ENCODE measurements around the gene EYS.

GRCh38 chr6:57210123-57210530 lies 12.0 kb downstream of the RAB23 start:
- RRBS, result no CpG with 5 or more reads among the region's 4 CpGs

GRCh38 chr6:57305293-57305571 lies 12.2 kb upstream of the PRIM2 start:
- RRBS, result no CpG with 5 or more reads among the region's 5 CpGs

DNA sequence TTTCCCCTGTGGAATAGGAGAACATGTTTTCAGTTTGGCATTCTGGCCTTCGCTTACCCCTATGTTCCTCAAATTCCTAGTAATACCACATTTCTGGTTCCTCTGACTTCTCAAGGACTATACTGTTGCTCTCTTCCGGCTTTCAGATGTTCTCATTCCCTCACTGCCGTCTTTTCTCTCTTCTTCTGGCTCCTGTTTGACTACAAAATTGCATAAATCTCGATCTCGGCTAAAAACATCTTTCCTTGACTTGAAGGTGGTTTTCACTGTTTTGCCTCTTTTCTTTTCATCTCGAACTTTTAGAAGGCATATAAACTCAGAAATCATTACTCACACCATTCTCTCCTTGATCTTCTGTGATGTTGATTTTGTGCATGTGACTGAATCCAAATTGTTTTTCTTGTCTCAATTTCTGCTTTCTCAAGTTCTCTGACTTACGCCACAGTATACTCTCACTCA lies 71.9 kb upstream of the KHDRBS2 start:
- RRBS, result no CpG with 5 or more reads among the region's 7 CpGs

- RRBS, result no CpG with 5 or more reads among the region's 5 CpGs
These were observed 29.1 kb downstream of the LGSN start for GRCh38 chr6:63290732-63291114.

DNA sequence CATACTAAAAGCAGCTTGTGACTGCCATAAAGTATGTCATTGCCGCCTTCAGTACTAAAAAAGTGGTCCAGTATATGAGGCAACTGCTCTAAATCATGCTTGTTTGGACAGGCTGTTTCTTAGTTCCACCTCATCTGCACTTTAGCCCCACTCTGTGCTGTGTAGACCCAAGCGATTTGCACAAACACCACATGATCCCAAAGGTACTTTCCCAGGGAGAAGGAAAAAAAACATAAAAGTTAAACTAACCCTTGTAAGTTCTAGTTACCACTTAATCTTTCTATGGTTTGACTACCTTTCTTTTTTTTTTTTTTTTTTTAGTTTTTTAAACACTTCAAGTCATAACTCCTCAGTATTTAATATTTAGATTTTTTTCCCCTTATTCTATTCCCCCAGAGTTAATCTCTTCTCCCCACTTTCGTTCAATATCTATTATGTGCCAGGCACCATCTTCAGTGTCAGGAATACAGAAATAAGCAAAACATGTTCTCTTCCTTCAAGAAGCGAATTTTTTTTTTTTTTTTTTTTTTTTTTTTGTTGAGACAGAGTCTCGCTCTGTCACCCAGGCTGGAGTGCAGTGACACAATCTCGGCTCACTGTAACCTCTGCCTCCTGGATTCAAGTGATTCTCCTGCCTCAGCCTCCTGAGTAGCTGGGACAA lies 62.0 kb upstream of the PTP4A1 start:
- RRBS, result no CpG with 5 or more reads among the region's 6 CpGs

- RRBS, result no CpG with 5 or more reads among the region's 3 CpGs
These were observed 7.4 kb upstream of the PTP4A1 start for GRCh38 chr6:63564850-63565347.

DNA sequence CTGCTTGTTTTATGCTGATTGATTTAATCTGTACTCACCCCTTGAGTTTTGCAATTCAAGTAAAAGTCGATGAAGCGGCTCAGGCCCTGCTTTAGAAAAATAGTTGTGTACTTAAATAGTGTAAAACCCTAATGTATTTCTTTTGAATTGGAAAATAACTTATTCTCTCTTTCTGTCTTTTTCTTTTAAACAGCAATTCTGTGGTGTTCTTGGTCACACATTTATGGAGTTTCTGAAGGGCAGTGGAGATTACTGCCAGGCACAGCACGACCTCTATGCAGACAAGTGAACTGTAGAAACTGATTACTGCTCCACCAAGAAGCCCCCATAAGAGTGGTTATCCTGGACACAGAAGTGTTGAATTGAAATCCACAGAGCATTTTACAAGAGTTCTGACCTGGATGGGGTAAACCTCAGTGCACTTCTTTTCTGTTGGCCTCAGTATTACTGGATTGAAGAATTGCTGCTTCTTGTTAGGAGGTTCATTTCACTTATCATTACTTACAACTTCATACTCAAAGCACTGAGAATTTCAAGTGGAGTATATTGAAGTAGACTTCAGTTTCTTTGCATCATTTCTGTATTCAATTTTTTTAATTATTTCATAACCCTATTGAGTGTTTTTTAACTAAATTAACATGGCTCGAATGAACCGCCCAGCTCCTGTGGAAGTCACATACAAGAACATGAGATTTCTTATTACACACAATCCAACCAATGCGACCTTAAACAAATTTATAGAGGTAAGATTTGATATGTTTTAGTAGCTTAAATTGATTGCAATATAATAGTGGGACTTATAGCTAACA lies 4.2 kb downstream of the PTP4A1 start:
- RRBS, result no CpG with 5 or more reads among the region's 6 CpGs

DNA sequence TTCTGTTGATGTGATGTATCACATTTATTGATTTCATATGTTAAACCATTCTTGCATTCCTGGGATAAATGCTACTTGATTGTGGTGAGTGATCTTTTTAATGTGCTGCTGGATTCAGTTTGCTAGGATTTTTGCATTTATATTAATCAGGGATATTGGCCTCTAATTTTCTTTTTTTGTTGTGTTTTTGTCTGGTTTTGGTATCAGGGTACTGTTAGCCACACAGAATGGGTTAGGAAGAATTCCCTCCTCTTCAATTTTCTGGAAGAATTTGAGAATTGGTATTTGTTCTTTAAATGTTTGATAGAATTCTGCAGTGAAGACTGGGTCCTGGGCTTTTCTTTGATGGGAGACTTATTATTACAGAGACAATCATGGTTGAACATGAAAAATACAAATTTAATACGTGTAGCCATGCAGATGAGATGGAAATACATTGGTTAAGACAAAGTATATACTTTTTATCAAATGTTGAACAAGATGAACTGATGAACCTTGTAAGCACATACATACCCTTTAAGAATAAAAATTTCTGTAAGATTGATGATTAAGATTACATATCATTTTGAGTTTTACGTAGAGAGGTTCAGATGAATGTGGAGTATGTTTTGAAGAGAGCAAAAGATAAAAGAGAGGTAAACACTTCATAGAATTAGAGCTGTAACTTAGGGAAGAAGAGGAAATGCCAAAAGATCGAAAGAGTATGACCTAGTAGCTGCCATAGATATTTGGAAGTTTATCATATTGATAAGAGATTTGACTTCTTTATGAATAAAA lies 18.5 kb downstream of the PHF3 start:
- RRBS, result no CpG with 5 or more reads among the region's 3 CpGs

DNA sequence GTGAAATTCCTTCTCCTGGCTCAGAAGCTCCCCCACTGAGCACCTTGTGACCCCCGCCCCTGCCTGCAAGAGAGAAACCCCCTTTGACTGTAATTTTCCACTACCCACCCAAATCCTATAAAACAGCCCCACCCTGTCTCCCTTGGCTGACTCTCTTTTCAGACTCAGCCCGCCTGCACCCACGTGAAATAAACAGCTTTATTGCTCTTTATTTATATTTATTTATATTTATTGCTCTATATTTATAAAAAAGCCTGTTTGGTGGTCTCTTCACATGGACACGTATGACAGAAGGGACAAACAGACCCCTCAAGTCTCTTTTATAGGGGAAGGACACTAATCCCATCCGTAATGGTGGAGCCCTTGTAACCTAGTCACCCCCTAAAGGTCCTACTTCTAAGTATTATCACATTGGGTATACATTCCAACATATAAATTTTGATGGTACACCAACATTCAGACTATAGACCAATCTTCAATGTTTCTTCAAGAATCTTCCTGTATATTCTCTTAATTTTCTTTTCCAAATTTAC lies 325.8 kb downstream of the PHF3 start:
- RRBS, result no CpG with 5 or more reads among the region's 5 CpGs

- RRBS, result no CpG with 5 or more reads among the region's 2 CpGs
These were observed at the start of gene EYS for GRCh38 chr6:65707061-65707460. EYS (minus strand) TSS chr6:65707226.

GRCh38 chr6:65937604-65938176 lies 230.7 kb upstream of the EYS start:
- RRBS, result no CpG with 5 or more reads among the region's 5 CpGs

- RRBS, result no CpG with 5 or more reads among the region's 12 CpGs
These were observed 749.5 kb upstream of the ADGRB3 start for GRCh38 chr6:67885191-67886335.

GRCh38 chr6:68653091-68653561 lies 18.0 kb downstream of the ADGRB3 start:
- RRBS, result no CpG with 5 or more reads among the region's 2 CpGs

GRCh38 chr6:69456436-69456741 lies 340.4 kb downstream of the LMBRD1 start:
- RRBS, result no CpG with 5 or more reads among the region's 2 CpGs

GRCh38 chr6:69780673-69781274 lies 16.0 kb downstream of the LMBRD1 start:
- RRBS, result no CpG with 5 or more reads among the region's 2 CpGs

DNA sequence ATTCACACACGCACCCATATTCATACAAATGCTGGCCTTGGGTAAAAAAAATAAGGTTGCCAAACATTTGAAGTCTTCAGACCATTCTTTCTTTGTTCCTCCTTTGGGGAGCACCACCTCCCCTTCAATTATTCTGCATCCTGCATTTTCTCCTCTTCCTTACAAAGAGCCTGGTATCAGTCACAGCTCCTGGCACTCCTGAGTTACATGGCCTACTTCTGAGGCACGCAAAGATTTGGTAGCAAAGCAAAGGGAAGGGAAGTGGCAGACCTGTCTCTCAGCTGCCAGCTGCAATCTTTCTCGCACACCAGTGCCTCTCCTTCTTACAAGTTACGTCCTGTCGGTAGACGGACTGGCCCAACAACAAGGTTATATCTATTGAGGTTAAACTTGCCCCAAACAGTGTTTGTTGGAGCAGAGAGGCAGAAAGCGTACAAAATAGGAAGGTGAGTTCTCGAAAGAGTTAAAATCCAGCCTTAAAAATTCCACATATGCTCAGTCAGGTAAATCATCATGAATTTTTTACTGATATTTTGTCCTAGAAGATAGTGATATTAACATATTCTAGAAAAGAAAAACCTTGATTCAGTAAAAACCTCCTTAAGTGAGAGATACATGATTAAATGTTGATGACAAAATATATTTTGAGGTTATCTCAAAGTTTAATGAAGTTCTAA lies 15.9 kb upstream of the FAM135A start:
- RRBS, result no CpG with 5 or more reads among the region's 8 CpGs

- RRBS, result 2% methylated on average over 3 of the region's 22 CpGs
These were observed 317 bp upstream of the FAM135A start for GRCh38 chr6:70413014-70413368.

GRCh38 chr6:71250136-71250817 lies 38.3 kb upstream of the OGFRL1 start:
- RRBS, result no CpG with 5 or more reads among the region's 4 CpGs

- RRBS, result no CpG with 5 or more reads among the region's 14 CpGs
These were observed 1.5 kb upstream of the OGFRL1 start for GRCh38 chr6:71286926-71287682.

Measured in non-pigmented ciliary epithelial cell (primary cell).